Body of pancreas (tissue), 2 donors: ENCODE measurements around a stretch of chr16.

GRCh38 chr16:89903882-89904284, 14.8 kb upstream of the MC1R start:
- PRO-cap, result no peak
- RAMPAGE, long total RNA, 2 experiments, result no peak in any of the 2 experiments

GRCh38 chr16:89910142-89910723, 8.4 kb upstream of the MC1R start:
- PRO-cap, result no peak
- RAMPAGE, long total RNA, 2 experiments, result no peak in any of the 2 experiments

- PRO-cap, result no peak
- RAMPAGE, long total RNA, 2 experiments, result no peak in any of the 2 experiments
These were observed 2.1 kb upstream of the TUBB3 start for GRCh38 chr16:89921033-89921442.